Gallbladder (tissue), 1 donor: ENCODE data around the gene CKAP2.

- PRO-cap, result no peak
These were observed 27.6 kb upstream of the WDFY2 start for GRCh38 chr13:51556580-51557152.

DNA sequence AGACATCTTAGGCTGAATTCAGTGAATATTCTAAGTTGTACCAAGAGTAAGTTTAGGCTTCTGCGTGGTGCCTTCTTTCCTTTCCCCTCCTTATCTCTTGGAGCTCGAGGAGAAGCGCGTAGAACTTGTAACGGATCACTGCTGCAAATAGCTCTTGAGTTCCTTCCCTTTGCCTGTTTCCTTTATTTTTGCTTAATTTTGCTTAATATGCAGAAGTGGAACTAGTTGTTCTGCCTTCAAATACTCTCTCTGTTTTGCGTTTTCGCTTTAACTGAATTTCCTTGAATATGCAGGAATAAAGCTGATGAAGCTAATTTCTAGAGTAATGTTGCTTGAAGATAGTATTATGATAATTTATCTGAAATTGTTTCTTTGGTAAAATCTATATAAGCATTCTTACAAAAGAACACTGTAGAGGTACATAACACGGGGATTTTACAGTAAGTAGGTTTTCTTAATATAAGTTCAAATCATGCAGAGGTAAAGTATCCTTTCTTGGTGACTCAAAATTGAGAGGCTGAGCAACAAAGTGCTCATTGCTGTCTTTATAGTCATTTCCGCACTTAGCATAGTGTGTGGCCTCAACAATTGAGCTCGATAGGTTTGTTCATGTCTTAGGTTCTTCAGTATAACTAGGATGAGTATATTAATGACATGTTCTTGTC, 1.2 kb downstream of the WDFY2 start:
- PRO-cap, result no peak

- PRO-cap, result no peak
These were observed 59.0 kb downstream of the WDFY2 start for GRCh38 chr13:51643181-51643756.

- PRO-cap, result no peak
These were observed 3.7 kb upstream of the TMEM272 start for GRCh38 chr13:51848677-51849065.

DNA sequence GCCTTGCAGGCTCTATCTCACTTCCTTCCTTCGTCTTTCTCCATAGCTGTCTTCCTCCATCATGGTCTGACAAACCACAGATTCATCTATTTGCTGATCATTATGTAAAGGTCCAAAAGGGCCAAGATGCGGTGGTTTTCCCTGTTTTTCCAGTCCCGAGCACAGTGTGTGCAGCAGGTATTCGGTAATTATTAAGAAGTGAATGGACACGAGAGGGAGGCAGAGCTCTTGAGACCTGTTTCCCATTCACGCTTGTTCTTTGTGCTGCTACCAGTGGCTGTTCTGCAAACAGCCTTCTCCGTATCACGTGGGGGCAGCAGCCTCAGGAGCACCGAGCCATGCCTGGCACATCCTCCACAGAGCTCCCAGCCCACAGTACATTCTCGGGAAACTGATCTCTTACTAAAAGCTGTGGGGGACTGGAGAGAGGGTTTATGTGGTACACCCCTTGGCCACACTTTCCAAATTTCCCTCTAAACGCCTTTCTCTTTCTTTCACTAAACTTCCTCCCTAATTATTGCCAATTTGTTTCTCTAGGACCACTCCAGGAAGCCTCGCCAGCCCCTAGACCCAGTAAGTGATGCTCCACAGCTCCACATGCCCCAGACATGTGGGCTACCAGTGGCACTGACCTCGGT, 50.4 kb downstream of the CCDC70 start:
- PRO-cap, result no peak

DNA sequence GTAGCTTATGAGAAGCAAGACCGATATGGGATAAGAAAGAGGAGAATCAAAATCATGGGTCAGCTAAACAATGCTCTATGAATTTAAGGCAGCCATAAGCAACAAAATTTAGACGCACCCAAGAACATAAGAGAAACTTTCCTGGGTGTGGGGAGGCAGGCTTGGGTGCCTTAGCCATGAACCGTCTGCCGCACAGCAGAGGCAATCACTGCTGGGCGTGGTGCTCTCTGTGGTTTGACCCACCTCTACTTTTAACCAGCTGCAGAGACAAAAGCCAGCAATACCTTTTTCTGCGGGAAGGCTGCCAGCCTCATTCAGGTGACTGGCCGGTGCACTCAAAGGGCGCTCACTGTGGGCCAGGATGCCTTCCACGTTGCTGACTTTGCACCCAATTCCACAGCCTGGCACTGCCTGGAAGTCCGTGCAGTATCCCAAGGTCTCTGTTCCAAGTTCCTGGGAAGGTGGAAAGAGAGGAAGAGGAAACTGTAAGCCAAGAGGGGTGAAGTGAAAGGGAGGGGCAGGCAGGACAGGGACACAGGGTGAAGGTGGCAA, 69.1 kb downstream of the ATP7B start:
- PRO-cap, result unidirectional peak, plus-strand start at position 313 of the sequence

DNA sequence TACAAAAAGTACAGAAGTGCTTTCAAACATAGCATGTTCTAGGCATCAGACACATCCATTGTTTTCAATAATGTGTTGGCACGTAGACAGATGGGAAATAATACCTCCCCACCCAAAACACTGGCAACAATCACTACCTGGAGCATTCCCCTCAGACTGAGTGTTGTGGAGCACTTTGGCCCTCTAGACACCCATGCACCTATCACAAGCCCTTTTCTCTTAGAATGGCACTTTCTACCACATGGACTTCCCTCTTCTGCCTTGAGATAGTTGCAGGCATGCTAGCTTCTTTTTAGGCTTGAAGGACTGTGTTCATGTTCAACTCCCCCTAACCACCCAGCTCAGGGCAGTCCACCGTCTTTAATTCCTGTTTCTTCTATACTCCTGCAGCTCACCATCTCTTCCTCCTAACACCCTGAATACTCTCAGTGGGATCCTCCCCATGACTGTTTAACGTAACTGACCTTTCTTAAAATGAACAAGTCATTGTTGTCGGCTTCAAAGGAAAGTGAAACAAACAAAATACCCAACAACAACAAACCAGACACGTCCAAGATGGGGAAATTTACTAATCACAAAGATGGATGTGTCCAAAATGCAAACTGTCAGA, 43.3 kb downstream of the ATP7B start:
- PRO-cap, result no peak

DNA sequence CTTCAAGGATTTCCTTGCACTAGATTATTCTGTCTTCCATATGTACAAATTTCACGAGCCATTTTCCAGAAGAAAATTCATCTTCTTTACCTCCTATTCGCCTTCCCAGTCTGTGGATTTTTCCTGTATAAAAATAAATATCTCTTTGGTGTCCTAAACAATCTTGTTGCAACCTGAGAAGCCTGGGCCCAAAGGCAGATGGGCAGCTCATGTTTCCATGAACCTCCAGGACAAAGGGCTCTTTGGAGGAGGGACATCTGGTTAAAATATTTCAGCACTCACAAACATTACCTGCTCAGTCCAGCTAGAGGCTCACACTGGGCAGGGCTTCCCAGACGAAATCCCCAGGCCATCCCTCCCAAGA, 12.7 kb downstream of the ATP7B start:
- PRO-cap, result no peak

DNA sequence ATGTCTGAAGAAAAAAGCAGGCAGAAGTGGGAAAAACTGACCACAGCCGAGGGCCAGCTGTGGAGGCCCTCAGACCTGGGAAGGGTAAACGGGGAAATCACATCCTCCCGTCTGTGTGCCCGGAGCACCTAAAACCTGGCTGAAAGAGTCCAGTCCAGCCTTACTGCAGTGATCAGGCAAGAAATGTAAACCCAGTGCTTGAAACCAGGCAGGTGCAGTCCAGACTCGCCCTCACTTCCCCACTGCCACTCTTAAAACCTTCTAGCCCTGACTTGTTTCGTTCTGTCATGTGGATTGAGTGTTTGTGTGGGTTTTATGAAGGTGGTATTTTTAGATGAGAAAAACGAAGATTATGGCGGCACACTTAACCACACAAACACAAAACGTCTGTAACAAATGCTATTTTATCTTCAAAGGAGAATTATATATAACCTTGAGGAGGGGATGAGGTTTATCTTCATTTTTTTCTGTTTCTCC, 851 bp upstream of the CKAP2 start:
- PRO-cap, result no peak

DNA sequence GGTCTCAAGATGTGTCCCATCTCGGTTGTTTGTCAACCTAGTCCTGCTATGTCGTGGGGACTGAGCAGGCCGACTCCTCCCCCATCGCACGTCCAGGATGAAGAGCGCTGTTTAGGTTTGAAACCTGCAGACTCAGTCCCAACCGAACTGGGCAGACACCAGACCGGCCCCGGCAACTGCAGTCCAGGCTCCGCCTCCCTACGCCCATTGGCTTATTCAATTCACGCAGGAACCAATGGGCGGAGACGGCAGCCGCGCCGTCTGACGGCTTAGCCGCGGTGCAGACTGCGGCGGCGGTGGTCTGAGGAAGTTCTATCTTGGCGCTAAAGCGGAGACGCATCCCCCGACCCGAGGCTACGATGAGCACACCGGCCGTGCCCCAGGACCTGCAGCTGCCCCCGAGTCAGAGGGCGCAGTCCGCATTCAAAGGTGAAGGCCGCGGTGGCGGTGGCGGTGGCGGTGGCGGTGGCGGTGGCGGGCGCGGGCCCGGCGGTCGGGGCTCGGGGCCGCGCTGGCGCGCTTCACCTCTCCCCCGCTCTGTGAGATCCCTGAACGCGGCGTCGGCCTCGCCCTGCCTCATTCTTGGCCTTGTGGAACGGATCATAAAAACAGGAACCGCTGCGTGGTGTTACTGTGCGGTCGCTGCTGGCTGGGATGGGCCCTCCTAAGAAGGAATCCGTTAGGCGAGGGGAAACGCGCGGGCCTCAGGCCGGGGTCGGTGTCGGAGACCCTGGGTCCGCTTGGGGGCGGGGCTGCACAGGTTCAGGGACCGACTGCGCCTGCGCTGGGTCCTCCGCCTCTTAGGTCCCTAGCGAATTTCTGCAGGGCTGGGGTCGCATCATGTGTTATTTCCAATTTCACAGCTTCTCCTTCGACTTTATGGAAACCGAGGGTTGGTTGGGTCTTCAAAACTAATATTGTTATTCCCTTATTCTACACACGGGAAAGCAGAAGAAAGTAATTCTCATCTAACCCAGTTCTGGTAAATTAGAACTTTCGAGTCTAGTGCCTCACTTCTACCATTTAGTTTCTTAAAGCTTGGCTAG, at the start of gene CKAP2:
Gene CKAP2 (plus strand): TSS at position 281 of the 1,046 bp plus-strand sequence.
- PRO-cap, result bidirectional peak, plus-strand start at position 288 of the sequence, minus-strand start at position 149 of the sequence

DNA sequence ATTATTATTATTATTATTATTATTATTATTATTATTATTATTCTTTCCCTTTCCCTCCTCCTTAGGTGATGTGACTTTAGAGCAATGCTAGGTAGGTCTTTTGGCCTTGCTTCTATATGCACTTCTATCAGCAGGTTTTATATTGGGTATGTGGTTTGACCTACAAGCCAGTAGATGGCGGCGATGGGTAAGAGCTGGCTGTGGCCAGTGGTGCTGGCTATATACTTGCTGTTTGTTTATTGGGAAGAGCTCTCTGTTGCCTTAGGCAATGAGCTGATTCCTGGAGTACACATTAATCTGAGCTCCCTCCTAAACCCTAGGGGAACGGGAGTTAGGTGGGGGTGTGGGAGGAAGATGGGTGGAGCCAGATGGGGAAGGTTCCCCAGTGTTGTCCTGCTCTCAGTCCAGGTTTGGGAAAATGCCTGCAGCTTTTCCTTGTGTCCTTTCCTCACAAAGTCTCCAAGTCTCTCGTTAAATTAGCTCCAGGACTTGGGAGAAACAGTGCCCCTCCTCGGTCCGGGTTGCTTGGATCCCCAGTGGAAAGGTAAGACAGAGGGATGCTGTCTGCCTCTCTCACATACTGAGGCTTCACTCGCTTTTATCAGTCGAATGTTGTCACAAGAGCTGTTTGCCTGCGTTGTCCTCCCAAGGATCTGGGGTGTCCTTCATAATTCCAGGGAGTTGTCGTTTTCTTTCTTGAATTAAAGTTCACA, 72.2 kb upstream of the HNRNPA1L2 start:
- PRO-cap, result no peak

DNA sequence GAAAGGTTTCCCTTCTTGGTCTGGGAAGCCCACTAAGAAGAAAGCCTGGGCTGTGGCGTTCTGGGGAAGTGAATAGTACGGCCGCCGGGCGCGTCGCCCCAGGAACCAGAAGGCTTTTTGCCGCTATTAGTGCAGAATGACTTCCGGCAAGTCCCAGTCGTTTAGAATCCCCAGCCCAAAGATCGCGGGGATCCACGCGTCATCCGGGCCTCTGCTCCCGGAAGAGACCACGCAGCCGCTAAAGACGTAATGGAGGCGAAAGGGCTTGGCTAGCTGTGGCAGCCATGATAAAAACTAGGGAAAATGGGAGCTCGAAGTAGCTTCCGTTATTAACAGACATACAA, 494 bp upstream of the SUGT1 start:
- PRO-cap, result bidirectional peak, plus-strand start at position 241 of the sequence, minus-strand start at position 163 of the sequence

- PRO-cap, result no peak
These were observed 478 bp downstream of the CNMD start for GRCh38 chr13:52739246-52739437.

- PRO-cap, result no peak
These were observed 1141.0 kb upstream of the PRR20A start for GRCh38 chr13:55999619-56000126.

DNA sequence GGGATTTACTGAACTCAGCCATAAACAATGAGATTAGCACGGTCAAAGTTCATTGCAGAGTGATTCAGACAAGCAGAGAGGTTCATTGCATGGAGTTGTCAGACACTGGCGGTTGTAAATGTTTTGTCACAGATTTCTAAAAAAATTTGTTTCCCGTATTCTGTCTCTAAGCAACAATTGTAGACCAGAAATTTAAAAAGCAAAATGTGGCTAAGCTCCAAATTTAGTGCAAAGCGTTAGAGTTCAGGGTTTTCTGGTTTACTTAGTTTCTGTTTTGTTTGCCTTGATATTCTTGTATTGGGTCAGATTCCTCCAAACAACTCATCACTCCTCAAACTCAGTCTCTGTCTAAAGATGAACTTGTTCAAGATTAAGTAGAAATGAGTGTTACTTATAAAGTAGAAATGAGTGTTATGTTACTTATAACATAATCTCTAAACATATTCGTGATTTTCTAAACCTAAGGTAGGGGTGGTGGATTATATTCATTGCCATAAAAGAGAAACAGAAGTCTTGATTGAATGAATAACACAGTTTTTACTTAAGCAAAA, 94.4 kb upstream of the PRR20A start:
- PRO-cap, result no peak

DNA sequence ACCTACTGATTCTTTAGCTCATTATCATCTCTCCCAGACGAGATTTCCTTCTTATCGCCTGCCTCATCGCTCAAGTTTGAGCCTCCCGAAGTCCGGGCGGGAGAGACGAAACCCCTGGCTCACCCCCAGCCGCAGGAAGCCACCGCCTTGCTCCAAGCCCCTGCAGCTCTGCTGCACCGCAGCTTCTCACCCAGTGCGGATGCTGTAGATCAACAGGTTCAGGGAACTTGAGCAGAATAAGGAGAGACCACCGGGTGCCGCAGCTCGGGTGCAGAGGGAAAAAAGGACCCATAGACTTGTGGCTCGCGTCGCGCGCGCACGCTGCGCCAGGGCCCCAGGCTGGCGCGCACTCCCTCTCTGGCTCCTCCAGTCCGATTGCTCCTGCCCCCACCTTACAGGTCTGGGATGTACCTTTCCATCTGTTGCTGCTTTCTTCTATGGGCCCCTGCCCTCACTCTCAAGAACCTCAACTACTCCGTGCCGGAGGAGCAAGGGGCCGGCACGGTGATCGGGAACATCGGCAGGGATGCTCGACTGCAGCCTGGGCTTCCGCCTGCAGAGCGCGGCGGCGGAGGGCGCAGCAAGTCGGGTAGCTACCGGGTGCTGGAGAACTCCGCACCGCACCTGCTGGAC, 714 bp downstream of the PCDH17 start:
- PRO-cap, result no peak

DNA sequence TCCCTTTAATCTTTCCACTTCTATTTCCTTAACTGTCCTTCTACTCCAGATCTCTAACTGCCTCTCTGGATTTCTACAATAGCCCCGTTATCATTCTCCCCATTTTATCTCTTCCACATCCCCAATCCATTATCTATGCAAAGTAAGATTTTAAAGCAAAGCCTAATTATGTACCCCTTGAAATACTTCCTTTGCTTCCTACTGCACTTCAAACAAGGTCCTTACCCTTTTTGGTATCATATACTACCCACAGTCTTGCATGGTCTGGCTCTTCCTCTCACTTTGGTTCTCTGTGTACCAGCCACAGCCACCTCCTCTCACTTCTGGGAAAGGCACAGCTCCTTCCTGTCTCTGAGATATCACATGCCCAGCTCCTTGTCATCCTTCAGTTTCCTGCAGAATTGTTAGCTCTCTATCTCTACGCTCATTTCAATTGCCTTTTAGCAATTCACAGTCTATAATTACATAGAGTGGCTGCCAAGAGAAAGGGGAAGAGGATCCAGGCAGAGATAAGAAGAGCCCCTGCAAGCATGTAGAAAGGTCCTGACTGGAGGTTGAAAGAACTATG, 933.3 kb downstream of the DIAPH3 start:
- PRO-cap, result no peak

GRCh38 chr13:59356483-59357292, 807.0 kb downstream of the DIAPH3 start:
- PRO-cap, result no peak

DNA sequence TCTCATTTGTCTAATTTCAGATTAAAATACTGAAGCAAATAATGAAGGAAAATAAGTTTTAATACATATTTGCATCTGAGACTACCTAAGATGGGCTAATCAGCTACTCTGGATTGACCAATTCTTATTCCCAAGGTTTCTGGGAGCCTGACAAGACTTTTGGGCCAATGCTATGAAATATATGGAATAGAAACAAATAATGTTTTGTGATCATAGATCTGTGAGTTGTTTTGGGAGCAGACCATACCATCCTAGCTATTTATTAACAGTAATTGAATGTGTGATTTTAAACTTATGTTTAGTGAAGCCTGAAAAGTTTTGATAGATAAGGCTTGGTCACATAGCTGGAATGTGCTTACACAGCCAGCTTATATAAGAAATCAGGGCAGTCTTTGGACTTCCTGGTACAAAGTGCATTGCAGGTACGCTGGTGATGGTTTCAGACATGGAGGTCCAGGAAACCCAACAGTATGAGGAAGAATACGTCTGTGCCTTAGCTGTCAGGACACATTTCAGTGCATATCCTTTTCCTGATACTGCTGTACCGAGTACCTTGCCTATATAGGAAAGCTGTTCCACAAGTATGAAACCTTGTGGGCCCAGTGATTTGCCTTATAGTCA, 14.7 kb upstream of the ENSG00000237378 start:
- PRO-cap, result unidirectional peak, plus-strand start at position 442 of the sequence

DNA sequence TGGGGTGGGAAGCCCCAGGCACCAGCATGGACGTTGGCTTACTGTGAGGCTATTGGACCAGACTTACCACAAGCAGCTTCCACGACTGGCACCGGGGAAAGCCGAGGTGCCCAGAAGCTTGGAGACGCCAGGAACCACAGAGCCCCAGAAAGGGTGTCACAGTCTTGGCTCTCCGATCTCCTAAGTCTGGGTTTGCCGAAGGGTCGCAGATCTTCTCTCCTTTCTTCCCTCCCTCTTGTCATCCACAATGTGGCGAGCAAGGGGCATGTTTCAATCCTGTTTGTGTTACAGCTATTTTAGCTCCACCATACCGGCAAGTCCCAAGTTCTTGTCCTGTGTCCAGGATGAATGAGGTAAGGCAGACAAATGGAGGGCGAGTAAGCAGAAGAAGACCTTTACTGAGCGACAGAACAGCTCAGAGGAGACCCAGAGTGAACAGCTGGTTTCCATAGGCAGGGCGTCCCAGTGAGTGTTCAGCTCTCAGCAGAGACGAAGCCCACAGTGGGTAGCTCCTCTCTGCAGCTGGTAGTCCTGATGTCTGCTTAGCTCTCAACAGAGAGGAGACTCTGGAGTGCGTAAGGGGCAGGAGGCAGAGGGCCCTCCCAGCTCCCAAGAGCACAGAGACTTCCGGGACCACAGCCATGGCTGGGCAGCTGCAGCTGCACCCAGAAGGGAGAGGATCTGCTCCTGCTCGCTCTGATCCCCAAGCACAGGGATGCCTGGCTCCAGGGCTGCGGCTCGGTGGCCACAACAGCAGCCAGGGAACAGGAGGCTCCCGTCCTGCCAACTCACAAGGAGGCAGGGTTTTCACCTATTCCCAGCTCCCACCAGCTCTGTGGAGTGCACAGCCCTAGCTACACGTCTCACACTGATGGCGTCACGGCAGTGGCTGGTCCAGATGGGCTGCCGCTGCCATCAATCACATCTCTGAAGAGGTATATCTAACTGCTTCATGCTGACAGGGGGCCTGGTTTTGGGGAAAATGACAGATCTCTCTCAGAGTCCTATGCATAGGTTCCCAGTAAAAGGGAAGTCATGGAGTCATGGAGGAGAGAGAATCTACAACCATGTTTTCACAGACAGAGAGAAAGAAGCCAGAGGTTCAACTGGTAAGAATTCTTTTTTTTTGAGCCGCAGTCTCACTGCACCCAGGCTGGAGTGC, 242.7 kb upstream of the ENSG00000285566 start:
- PRO-cap, result bidirectional peak, plus-strand start at position 961 of the sequence, minus-strand start at position 837 of the sequence